Esophagus squamous epithelium (tissue), 4 donors: ENCODE measurements around the genes RNF227, ALOX15B, HES7 and MYH3.

DNA sequence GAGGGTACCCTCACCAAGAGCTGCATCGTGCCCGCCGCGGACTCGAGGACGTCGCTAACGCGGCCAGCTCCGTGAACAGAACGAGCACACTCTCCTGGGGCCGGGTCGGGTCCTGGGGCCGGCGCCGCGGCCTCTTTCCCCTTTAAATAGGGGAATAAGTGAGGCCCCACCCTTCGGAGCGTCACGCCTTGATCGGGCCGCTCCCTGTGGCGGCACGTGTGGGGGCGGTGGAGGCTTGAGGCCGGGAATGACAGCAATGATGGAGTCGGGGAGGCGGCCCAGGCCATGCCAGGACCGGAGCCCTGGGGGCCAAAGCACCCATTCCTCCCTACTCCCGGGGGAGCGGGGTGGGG is at the start of gene RNF227:
TSS of gene RNF227 (minus strand) at position 120 of the 353 bp plus-strand sequence.
- PRO-cap: bidirectional peak, plus-strand start at position 215 of the sequence, minus-strand start at position 148 of the sequence
- RAMPAGE, long total RNA, 4 experiments: no peak in any of the 4 experiments

- PRO-cap: bidirectional peak, plus-strand start at chr17:8039059, minus-strand start at chr17:8038922
- RAMPAGE, long total RNA, 4 experiments: start-site peak on the plus strand in 3 of 4 experiments, at chr17:8039034-8039139 at its widest, 18 to 102 reads per replicate
Measured at GRCh38 chr17:8038724-8039240, at the start of gene ALOX15B. Gene ALOX15B (plus strand): TSS chr17:8039059.

DNA sequence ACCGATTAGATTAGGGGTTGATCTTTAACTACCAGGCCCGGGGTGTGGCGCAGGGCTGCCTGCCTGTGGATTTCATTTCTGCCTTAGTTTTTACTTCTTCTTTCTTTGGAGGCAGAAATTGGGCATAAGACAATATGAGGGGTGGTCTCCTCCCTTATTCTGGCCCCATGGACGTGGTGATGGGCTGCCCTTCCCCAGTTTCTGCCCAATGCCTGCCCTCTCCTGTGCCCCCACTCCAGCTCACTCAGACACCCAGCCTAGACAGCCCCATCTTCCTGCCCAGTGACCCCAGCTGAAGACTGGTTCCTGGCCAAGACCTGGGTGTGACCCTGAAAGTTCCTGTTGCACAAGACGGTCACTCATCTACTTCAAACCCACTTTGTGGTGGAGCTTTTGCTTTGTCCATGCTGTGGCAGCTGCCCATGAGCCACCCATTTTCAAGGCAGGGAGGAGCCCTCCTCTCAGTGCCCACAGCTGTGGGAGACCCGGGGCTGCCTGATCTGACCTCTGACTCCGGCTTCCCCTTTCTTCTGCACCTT is 18.6 kb downstream of the ALOX12B start:
- PRO-cap: no peak
- RAMPAGE, long total RNA, 4 experiments: no peak in any of the 4 experiments

DNA sequence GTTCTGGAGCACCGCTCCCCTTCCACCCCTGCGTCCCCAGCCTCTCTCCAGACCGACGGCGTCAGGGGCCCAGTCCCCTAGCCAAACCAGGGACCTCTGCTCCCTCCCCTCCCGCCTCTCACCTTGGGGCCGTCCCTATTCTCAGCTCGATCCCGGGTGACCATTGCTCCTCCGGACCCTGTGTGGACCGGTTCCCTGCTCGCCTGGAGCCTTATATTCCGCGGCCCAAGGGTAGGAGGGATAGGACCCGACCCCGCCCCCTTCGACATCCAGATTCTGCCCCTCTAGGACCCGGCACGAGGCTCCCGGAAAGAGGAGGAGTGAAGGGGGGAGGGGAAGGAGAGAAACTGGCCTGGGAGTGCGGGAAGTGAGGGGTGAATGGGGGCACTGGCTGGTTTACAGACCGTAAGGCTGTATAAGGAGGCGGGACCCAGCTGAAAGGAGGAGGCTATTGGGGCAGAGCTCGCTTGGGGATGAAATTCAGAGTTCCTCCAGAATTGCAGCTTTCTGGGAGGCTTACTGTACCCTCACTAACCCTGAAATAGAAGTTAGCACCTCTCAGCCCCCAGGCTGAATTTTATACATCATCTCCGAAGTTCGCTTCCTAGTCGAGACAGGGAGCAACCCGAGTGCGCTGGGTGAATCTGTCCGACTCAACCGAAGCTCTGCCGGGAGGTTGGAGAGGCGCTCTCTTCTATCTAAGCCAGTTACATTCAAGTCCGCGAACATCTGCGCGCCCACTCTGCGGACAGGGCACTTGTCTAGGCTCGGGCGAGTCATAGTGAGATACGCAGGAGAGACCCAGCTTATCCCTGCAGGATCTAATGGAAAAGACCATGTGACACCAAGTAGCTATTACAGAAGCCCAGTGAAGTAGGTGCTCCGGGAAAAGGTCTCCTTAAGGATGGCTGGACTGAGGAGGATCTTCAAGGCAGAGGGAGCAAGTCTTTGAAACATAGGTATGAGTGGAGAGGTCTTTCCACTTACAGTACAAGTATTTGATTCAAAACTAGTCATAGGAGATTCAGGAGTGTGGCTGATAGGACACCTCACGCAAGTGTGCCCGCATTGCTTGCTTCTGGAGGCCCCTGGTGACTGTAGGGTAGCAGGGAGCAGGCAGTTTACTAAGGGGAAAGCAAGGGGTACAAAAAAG is at the start of gene HES7:
TSS of gene HES7 (minus strand) at position 186 of the 1,153 bp plus-strand sequence.
- PRO-cap: no peak
- RAMPAGE, long total RNA, 4 experiments: no peak in any of the 4 experiments

DNA sequence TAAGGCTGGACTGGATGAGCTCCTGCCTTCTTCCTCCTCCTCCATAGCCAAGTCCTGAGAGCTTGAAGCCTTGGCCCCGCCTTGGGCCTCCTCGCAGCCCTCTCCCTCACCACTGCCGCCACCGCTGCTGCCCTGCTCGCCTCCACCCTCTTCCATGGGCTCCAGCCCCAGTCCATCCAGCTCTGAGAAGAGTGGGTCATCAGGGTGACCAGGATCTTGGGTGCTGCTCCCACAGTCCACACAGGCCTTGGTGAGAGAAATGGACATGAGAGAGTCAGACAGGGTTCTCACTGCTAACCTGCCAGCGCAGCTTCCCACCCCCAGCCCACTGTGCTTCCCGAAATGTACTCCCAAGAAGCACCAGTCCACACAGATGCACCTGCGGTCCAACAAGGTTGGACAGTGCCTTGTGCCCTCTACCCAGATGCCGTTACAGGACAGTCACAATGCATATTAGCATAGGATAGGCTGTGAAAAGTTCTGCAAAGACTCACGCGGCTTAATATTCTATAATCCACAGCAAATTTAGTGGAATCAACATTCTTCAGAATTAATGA is 11.0 kb downstream of the PER1 start:
- PRO-cap: no peak
- RAMPAGE, long total RNA, 4 experiments: no peak in any of the 4 experiments

GRCh38 chr17:8150815-8151245 is 1.4 kb downstream of the PER1 start:
- PRO-cap: bidirectional peak, plus-strand start at chr17:8151475, minus-strand start at chr17:8151176
- RAMPAGE, long total RNA, 4 experiments: no peak in any of the 4 experiments

- PRO-cap: bidirectional peak, plus-strand start at chr17:8186354, minus-strand start at chr17:8186296; unidirectional peak, minus-strand start at chr17:8186367
- RAMPAGE, long total RNA, 4 experiments: no peak in any of the 4 experiments
Measured at GRCh38 chr17:8185782-8186562, 4.0 kb downstream of the BORCS6 start.

GRCh38 chr17:8223736-8224141 is 13.4 kb upstream of the AURKB start:
- PRO-cap: no peak
- RAMPAGE, long total RNA, 4 experiments: no peak in any of the 4 experiments

- PRO-cap: no peak
- RAMPAGE, long total RNA, 4 experiments: no peak in any of the 4 experiments
Measured at GRCh38 chr17:8311121-8311905, 1.3 kb downstream of the ARHGEF15 start.

DNA sequence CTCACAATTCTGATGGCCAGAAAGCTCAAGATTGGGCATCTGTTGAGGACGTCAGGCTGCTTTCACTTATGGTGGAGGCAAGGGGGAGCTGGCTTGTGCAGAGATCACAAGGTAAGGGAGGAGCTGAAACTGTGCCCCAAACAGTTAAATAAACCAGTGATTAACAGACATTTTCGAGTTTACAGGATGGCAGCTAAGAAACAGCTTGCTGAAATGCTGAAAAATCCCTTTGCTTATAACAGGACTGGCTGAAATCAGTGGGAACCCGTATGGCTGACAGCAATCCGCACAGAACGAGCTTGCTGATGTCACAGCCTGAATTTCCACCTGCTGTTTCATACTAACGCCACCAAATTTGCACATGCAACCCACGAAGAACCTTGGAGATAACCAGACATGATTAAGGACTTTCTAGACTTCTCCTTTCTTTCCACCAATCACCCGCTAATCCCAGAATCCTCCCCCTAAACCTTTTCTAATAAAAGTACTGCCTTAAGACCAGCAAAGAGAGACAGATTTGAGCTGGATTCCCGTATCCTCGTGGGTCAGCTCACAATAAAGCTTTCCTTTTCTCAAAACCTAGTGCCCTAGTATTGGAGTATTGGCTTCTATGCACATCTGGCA is 1.3 kb upstream of the ODF4 start:
- PRO-cap: no peak
- RAMPAGE, long total RNA, 4 experiments: no peak in any of the 4 experiments

GRCh38 chr17:8463468-8463875 is 27.8 kb downstream of the NDEL1 start:
- PRO-cap: no peak
- RAMPAGE, long total RNA, 4 experiments: no peak in any of the 4 experiments

- PRO-cap: no peak
- RAMPAGE, long total RNA, 4 experiments: no peak in any of the 4 experiments
Measured at GRCh38 chr17:8911235-8911974, 43.9 kb upstream of the PIK3R6 start.

GRCh38 chr17:9162276-9163150 is 141.2 kb downstream of the NTN1 start:
- PRO-cap: bidirectional peak, plus-strand start at chr17:9162831, minus-strand start at chr17:9162704
- RAMPAGE, long total RNA, 4 experiments: start-site peak on the plus strand in 1 of 4 experiments, at chr17:9162809-9162851 at its widest, 20 reads per replicate

DNA sequence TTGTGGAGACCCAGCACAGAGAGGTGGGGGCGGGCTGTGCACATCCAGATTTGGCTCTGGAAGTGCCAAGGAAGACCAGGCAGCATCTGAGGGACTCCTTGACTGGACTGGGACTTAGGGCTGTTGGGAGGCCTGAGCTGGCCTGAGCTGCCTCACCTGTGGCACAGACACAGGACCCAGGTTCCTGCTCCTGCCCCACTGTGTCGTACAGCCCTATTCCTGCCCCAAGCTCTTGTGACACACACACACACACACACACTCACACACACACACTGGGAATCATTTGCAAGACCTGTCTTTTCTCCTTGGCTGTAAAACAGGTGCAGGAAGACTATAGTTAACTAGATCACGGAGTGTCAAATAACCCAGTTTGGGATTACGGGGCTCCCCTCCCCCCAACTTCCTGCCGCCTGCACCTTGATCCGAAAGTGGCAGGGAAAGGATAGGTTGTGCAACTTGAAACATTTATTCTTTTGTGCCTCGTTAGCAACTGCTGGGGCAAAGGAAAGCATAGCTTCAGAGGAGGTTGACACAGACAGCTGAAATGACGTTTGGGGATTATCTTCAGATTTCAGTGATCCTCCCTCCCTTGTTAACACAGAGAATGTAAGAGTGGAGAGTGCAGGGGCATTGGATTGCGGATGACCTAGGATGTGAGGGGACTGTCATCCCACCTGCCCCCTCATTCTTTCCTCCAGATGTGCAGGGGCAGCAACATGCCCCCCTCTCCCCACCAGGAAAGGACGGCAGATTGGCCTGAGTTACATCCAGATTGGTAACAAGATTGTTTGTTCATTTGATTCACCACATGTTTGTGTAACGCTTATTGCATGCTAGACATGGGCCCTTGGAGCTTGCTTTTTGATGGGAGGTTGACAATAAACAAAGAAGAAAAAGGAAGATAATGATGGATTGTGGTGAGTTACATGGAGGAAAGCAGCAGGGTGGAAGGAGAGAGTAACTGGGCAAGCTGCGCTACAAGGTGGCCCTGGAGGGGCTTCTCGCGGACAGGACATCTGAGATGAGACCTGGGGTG is 149.6 kb downstream of the NTN1 start:
- PRO-cap: no peak
- RAMPAGE, long total RNA, 4 experiments: no peak in any of the 4 experiments

GRCh38 chr17:9248091-9248417 is 226.7 kb downstream of the NTN1 start:
- PRO-cap: no peak
- RAMPAGE, long total RNA, 4 experiments: no peak in any of the 4 experiments

GRCh38 chr17:9368598-9369193 is 206.9 kb downstream of the STX8 start:
- PRO-cap: no peak
- RAMPAGE, long total RNA, 4 experiments: no peak in any of the 4 experiments

DNA sequence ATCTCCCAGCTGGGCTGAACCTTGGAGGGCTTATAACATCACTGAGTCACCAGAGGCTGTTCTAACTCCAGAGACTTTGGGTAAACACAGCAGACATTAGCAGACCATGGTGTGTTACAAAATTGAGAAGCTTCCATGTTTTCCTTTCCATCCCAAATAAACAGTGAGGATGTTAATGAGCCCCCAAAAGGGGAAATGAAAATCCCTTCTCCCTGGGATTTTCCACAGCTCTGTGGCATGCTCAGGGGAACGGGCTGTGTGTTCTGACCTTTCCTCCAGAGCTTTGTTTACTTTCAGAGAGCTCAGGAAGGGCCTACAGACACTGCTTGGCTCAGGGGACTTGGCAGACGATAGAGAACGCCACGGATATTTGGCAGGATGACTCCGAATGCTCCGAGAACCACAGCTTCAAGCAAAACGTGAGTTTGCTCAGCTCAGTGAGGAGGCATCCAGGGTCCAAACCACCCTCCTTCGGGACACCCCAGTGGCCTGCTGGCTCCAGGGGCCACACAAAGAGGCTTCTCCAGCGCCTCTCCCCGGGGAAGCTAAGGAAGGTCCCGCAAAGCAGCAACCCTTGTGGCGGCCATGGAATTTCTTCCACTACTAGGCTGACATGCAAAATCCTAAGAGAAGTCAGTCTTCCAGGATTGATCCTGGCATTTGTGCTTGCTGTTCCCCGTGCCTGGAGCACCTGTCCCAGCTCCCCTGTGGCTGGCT is 16.6 kb downstream of the GLP2R start:
- PRO-cap: no peak
- RAMPAGE, long total RNA, 4 experiments: no peak in any of the 4 experiments

GRCh38 chr17:10018439-10019056 is 113.5 kb upstream of the RCVRN start:
- PRO-cap: no peak
- RAMPAGE, long total RNA, 4 experiments: no peak in any of the 4 experiments

DNA sequence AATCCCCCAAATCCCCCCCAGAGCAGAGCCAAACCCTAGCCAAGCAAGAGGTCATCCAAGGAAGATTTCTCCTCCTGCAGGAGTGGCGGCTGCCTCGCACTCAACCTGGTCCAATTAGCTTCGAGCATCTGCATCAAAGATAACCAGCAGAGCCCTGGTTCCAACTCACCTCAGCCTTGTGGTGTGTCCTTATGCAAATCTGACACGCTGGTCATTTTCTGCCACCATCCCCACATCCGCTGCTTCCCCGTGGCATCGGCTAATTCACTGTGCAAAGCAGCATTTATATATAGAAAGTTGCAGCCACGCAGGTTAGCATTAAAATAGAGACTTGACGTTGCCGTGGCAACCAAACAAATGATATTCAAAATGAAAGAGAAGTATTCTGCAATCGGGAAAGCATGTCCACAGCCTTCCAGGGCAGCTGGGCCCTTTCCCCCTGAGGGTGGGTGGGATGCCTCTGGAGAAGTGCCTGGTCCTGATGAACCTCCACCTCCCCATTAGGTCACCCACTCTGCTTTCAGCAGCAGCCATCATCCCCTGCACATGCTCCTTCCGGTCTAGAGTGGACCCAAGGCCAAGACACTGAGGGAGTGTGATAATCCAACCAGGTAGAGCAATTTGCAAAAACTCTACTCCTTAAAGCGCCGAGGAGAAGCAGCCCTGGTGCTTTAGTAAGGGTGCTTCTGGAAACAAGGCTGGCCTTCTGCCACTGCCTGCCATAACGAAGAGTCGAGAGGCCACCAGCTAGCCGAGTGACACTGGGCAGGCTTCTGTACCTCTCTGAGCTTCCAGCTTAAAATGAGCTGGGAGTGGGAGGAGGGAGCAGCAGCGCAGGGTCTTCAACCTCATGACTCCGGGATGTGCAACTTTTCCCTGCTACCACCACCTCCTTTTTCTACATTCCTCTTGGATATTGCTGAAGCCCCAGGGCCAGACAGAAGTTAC is 138.6 kb downstream of the GAS7 start:
- PRO-cap: no peak
- RAMPAGE, long total RNA, 4 experiments: no peak in any of the 4 experiments

DNA sequence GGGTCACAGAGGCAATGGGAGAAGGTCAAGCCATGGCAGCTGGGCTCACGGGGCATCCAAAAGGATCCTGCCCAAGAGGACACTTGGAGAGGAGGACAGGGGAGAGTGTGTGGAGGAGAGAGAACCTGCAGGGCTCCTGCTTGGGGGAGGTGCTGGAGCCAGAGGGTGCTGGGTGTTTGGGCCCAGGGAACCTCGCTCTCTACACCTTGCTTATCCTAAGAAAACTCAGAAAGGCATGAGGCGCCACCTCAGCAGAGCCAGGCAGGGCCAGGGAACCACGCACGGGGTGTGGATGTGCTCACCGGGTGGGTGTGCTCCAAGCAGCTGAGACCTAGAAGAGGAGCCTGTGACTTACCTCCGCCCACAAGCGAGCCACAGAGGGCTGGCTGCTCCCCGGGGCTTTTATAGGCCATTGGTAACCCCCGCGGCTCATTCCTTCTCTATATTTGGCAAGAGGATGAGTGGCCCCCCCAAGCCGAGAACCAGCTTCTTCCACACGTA is at the start of gene MYH3:
TSS of gene MYH3 (minus strand) at position 376 of the 501 bp plus-strand sequence.
- PRO-cap: no peak
- RAMPAGE, long total RNA, 4 experiments: no peak in any of the 4 experiments